ENCODE measurements around the genes EFCAB10, CDHR3 and PRKAR2B.

GRCh38 chr7:105042909-105043146, 28.8 kb downstream of the KMT2E start:
- PRO-cap, 6 experiments = no peak in any of the 6 experiments
- RAMPAGE, long total RNA, 2 experiments = no peak in any of the 2 experiments

DNA sequence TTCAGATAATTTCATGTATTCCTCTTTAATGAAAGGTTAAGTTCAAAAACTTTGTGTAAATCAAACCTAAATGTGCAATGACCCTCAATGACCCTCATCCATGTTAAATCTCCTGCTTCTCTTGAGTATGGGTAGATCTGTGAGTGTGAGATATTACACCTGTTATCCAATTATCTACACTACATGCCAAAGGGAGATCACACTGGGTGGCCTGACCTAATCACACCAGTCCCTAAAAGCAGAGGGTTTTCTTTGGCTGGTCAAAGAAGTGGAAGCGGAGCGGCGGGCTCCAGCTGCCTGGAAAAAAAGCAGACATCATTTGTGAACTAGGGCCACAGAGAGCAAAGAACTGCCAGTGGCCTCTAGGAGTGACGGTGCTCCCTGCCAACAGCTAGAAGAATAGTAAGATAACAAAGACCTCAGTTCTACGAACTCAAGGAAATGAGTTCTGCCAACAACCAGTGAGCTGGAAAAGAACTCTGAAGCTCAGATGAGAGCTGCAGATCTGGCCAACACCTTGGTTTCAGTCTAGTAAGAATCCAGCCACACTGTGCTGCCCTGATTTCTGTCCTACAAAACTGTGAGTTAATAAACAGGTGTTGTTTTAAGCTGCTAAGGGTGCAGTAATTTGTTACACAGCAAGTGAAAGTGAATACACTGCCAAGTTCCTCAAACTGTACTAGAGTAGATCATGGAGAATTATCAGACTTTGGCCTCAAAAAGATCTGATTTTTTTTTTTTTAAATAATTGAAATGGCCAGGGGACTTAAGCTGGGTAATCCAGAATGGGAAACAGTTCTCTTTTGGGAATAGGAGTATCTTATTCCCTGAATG, 178.0 kb downstream of the SRPK2 start:
- PRO-cap, 6 experiments = no peak in any of the 6 experiments
- RAMPAGE, long total RNA, 2 experiments = no peak in any of the 2 experiments
- RRBS = no CpG with 5 or more reads among the region's 5 CpGs

DNA sequence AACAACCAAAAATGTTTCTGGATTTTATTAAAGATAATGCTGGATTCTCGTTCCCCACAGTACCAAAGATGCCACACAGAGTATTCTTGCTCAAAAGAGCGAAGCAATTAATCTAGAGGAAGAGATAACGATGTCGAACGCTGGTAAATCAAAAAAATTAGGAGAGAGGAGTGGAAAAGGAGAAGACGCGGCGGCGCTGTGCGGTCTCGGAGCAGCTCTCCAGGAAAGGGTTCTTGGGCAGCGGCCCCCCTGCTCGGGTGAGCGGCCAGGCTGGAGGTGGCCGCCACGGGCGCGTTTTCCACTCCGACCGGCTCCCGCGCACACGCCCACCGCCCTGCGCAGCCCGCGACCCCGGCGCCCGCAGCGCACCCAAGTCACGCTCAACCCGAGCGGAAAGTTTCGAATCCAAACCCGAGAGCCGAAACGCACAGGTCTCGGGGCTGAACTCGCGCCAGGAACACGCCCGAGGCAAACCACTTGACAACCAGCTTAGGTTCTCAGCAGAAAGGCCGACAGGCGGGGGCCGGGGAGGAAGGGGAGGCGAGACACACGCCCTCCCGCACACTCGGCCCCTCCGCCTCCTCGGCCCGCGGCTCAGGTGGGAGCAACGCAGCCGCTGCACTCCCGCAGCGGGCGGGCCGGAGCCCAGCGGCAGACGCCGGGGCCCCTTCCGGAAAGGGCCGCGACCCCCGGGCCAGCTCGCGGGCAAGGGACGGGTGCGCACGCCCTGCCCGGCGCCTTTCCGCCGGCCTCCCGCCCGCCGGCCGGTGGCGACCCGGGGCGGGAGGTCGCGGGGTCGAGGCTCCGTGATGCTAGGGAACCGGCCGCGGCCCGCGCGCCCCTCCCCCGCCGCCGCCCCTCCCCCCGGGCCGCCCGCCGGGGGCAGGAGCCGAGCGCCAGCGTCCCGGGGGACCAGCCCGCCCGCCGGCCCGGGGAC, 825 bp downstream of the SRPK2 start:
- PRO-cap, 6 experiments = no peak in any of the 6 experiments
- RAMPAGE, long total RNA, 2 experiments = no peak in any of the 2 experiments
- RRBS = 2% methylated on average over 40 of the region's 108 CpGs

DNA sequence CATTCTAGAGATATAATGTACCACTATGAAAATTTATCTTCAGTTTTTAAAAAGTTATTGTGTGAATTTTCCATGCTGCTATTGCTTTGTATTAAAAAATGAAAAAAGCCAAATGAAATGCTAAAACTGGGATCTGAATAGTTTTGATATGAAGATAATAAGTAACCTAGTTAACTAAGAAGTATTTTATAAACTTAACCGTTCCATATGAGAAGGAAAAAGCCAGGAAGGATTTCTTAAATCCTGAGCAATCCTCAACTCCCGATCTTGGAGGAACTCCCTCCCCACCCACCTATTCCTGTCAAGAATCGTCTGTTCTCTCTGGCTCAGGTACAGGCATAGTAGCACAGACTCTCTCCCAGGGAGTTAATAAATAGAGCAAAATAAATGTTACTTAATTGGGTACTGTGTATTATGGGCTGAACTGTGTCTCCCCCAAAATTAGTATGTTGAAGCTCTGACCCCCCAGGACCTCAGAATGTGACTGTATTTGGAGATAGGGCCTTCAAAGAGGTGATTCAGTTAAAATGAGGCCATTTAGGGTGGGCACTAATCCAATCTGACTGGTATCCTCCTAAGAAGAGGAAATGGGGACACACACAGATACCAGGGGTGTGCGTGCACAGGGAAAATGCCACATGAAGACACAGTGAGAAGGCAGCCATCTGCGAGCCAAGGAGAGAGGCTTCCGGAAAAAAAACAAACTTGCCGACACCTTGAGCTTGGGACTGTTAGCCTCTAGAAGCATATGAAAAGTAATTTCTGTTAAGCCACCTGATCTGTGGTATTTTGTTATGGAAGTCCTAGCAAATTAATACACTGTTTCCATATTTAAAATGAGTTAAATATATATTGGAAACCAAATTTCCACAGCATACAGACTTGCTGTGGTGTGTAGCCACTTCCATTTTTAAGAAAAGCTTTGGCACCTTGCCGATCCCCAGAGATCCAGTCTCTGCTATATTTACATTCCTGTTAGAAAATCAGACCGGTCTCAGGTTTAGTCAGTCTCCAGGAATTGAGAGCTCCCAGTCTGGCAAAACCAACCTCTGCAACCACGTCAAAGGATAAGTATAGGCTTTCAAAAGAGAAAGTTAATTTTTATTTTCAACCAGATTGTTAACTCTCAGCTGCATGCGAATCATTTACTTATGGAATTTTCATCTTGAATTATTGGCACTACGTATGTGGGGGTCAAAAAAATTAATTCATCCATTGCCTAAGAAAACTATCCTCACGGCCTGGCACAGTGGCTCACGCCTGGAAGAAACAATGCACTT, 28.5 kb downstream of the PUS7 start:
- PRO-cap, 6 experiments = no peak in any of the 6 experiments
- RAMPAGE, long total RNA, 2 experiments = no peak in any of the 2 experiments
- RRBS = no CpG with 5 or more reads among the region's 14 CpGs

DNA sequence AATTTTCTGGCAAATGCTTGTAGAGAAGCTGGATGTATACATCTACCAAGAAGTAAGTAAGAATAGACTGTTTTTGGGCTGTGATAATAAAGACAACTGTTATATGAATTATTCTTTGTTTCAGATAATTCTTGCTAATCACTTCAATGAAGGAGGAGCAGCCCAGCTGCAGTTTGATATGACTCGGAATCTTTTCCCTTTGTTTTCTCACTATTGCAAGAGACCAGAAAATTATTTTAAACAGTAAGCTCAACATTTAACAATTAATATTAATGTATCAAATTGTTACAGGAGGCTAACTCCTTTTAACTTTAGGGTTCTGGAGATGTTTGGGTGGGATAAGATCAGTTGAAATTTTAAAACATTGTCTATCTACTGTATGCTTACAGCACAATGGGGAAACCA, 15.9 kb downstream of the EFCAB10 start:
- PRO-cap, 6 experiments = no peak in any of the 6 experiments
- RAMPAGE, long total RNA, 2 experiments = no peak in any of the 2 experiments
- RRBS = no CpG with 5 or more reads among the region's 1 CpG

- PRO-cap, 6 experiments = no peak in any of the 6 experiments
- RAMPAGE, long total RNA, 2 experiments = no peak in any of the 2 experiments
- RRBS = 2% methylated on average over 7 of the region's 36 CpGs
Observed at GRCh38 chr7:105581074-105581830, at the start of gene EFCAB10. Gene EFCAB10 (minus strand): TSS chr7:105581493.

DNA sequence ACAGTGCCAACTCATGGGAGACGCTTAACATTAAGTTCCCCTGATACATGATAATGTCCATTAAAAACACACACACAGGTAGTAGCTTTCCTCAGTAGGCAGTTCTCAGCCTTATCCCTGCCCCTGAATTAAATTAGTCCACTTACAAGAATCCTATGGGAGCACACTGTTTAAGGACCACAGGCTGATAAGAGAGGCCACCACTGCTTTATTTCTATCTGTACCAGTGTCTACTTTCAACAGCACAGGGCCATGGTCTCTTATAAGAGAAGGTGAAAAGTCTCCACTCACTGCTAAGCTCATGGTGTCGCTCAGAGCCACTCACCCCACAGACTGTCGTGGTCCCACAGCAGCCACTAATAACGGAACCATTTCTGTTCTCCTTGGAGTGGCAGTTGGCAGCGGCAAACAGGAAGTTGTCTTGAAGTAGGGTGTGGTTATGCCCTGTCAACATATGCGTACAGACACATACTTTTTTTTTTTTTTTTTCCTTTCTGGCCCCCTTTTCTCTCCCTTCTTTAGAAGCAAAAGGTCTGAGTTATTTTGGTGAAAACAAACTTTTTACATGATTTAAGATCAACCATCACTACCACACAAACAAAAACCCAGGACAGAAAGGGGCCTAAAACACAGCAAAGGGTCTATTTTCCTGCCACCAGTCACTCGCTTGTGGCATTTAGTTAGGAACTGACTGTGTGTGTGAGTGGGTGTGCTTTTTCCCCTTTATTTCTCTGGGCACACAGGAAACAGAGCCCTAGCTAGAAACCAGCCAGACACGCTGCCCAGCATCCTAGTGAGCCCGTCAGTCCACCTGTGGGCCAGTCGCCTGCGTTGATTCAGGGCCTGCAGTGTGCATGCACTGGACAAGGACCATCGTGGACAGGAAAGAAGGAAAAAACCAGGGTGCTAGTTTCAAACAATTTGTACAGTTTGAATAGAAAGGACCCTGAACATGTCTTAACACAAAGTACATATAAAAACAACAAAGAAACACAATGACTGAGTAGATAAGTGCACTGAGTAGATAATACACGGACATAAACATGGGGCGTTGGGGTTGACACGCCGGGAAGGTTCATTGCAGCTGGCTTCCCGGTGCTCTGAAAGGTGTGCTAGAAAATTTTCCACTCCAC, 96.7 kb upstream of the EFCAB10 start:
- PRO-cap, 6 experiments = peak in 2 of 6 experiments; most common minus-strand start position 335 of the sequence (in 1)
- RAMPAGE, long total RNA, 2 experiments = no peak in any of the 2 experiments
- RRBS = no CpG with 5 or more reads among the region's 17 CpGs

DNA sequence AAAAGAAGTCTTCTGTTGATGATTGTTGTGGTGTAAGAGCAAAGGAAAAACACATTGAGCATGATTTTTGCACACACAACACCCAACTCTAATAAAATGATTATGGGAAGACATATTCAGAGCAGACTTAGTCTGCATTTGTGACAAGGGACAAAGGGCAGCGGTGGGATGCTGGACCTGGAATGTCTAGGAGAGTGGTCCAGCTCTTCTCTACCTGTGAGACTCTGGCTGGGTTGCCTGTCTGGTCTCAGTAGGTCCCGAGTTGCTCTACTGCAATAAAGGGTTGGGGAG, 128.3 kb downstream of the ATXN7L1 start:
- PRO-cap, 6 experiments = no peak in any of the 6 experiments
- RAMPAGE, long total RNA, 2 experiments = no peak in any of the 2 experiments
- RRBS = no CpG with 5 or more reads among the region's 2 CpGs

- PRO-cap, 6 experiments = no peak in any of the 6 experiments
- RAMPAGE, long total RNA, 2 experiments = no peak in any of the 2 experiments
- RRBS = no CpG with 5 or more reads among the region's 6 CpGs
Observed at GRCh38 chr7:105777503-105778249, 98.7 kb downstream of the ATXN7L1 start.

DNA sequence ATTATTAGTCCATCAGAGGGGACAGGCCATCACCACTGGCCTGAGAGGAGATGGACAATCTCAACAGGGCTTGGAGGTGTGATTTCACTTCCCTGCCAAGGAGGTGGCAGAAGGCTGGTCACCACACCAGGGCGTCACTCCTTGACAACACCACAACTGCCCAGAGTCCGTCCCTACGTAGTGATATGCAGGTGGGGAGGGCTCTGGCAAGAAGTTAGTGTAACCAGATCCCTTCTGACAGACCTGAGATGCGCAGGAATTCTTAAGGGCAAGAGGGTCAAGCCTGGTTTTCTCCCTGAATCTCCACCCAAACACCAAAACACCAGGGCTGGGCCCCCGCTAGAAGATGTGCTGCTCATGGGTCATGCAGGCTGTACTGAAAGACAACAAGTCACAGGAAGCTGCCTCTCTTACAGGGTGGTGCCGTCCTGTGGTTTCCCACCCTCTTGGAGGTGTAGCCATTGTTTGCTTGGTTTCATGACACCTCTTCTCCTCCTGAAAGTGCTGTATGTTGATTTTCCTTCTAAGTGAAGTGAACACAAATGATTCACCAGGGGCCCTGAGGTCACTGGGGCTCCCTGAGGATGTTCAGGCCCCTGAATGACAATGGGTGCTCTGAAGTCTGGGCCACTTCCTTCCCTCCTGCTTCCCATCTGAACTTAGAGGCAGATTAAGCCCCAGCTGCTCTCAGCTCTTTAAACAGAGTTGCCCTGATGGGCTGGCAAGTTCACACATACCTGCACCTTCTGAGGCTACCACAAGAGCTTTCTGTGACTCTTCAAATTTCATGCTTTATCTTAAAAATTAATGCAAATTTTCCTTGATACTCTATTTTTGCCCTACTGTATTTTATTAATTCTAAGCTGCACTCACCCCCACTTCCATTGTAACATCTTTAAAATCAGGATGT, 27.0 kb downstream of the ATXN7L1 start:
- PRO-cap, 6 experiments = no peak in any of the 6 experiments
- RAMPAGE, long total RNA, 2 experiments = no peak in any of the 2 experiments
- RRBS = no CpG with 5 or more reads among the region's 6 CpGs

DNA sequence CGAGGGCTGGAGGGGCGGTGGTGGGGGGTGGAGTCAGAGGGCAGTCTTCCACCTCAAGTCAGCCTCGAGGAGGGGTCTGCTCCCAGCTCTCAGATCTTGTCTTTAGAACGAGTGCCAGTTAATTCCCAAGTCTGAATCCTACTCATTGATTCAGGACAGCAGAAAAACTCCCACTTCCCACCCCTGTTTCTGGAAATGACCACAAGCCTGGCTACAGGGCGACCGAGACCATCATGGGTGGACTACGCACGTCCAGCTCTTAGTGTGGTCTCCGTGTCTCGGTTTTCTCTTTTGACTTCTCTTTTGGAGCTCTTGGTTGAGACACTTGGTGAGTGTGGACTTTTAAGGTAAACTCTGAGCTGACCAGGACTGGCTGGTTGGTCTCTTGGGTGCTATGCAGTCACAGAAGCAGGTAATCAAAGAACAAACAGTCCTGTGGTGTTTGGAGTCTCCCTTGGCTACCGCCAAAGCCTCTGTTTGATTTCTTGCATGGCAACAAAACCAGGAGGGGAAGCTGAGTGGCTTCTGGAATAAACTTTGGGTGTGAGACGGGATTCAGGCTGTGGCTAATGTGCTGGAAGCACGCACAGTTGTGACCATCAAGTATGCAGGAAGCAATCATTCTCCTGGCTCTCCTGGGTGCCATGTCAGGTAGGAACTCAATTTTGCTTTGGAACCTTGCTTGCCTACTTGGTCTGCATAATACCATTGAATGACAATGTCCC, at the start of gene CDHR3:
CDHR3 (plus strand) TSS at position 551 of the 725 bp plus-strand sequence.
- PRO-cap, 6 experiments = peak in 1 of 6 experiments; most common plus-strand start position 554 of the sequence (in 1)
- RAMPAGE, long total RNA, 2 experiments = start-site peak on the plus strand in 1 of 2 experiments, centred at position 572 of the sequence, 9 reads per replicate
- RRBS = no CpG with 5 or more reads among the region's 13 CpGs

- PRO-cap, 6 experiments = no peak in any of the 6 experiments
- RAMPAGE, long total RNA, 2 experiments = no peak in any of the 2 experiments
- RRBS = no CpG with 5 or more reads among the region's 6 CpGs
Observed at GRCh38 chr7:106062364-106063083, 49.6 kb downstream of the SYPL1 start.

DNA sequence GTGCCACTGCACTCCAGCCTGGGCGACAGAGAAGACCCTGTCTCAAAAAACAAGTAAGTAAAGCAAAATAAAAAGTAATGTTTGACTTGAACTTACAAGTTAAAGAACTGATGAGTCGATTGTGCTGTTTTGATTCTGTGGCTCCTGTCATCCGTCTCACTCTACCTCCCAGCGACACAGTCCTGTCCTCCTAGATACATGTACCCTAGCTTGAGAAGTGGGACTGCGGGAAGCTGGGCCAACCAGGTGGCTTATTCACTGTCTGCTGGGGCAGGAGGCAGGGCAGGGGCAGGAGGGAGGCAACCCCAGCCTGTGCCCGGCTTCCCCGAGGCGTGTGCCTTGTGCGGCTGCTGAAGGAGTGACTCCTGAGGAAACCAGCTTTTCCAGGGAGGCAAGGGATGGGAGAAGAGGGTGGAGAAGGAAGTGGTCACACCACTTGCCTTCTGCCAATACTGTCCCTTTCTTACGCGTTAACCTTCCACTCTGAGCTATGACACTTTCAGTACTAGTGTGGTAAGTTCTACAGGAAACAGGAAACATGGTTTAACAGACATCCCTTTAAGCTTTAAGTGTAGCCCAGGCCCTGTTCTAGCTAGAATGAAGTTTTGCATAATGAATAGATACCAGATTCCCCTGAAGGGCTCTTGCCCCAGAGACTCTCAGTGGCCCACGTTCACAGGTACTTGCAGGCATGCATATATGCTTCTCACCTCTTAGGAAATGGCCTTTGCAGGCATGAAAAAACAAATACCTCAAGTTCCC, 40.7 kb downstream of the SYPL1 start:
- PRO-cap, 6 experiments = peak in 3 of 6 experiments; most common plus-strand start position 502 of the sequence (in 1); most common minus-strand start position 364 of the sequence (in 3)
- RAMPAGE, long total RNA, 2 experiments = no peak in any of the 2 experiments
- RRBS = no CpG with 5 or more reads among the region's 12 CpGs

GRCh38 chr7:106269675-106270256, 15.0 kb downstream of the NAMPT start:
- PRO-cap, 6 experiments = no peak in any of the 6 experiments
- RAMPAGE, long total RNA, 2 experiments = no peak in any of the 2 experiments
- RRBS = no CpG with 5 or more reads among the region's 6 CpGs

DNA sequence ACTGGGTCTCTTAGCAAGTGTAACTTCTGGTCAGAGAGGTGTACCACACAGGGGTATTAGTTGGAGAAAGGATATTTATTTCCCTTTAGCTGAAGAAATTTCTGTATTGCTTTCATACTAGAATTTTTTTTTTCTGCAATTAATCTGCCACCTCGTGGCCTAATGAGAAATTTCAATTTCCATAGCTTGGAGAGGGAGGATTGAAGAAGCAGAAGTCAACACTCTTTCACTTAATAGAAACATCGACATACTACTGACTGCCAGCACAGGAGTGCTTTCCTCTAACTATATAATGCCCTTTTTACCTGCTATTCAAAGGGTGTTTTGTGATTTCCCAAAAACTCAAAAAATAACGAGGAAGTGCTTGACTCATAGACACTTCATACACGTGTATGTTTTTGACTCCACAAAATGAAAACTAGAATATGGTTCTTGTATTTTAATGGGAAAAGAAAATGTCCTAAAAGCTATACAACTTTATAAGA, 177.7 kb upstream of the NAMPT start:
- PRO-cap, 6 experiments = no peak in any of the 6 experiments
- RAMPAGE, long total RNA, 2 experiments = no peak in any of the 2 experiments
- RRBS = no CpG with 5 or more reads among the region's 4 CpGs

- PRO-cap, 6 experiments = no peak in any of the 6 experiments
- RAMPAGE, long total RNA, 2 experiments = no peak in any of the 2 experiments
- RRBS = no CpG with 5 or more reads among the region's 2 CpGs
Observed at GRCh38 chr7:106718162-106718698, 57.3 kb upstream of the CCDC71L start.

- PRO-cap, 6 experiments = peak in 1 of 6 experiments; most common minus-strand start chr7:106731261 (in 1)
- RAMPAGE, long total RNA, 2 experiments = no peak in any of the 2 experiments
- RRBS = no CpG with 5 or more reads among the region's 4 CpGs
Observed at GRCh38 chr7:106731142-106731514, 70.2 kb upstream of the CCDC71L start.

- PRO-cap, 6 experiments = no peak in any of the 6 experiments
- RAMPAGE, long total RNA, 2 experiments = no peak in any of the 2 experiments
- RRBS = no CpG with 5 or more reads among the region's 2 CpGs
Observed at GRCh38 chr7:106747896-106748211, 86.9 kb upstream of the CCDC71L start.

DNA sequence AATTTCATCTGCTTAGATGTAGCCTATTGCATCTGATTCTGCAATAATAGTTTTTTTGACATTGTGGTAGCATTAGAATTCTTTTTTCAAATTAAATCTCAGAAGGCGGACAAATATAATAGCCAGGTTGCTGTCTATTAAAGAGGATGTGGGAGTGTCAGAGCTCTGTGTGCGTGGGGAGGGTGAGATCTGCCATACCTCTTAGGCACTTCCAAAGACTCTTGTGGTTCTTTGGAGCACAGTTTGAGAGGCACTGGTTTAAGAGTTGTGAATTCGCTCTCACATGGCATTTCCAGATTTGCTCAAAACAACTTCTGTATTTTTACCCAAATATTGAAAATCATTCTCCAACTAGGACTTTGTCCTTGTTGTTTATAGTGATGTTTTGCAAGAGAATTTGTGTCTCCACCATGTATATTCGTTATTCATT, 14.0 kb downstream of the PIK3CG start:
- PRO-cap, 6 experiments = no peak in any of the 6 experiments
- RAMPAGE, long total RNA, 2 experiments = no peak in any of the 2 experiments
- RRBS = no CpG with 5 or more reads among the region's 4 CpGs

DNA sequence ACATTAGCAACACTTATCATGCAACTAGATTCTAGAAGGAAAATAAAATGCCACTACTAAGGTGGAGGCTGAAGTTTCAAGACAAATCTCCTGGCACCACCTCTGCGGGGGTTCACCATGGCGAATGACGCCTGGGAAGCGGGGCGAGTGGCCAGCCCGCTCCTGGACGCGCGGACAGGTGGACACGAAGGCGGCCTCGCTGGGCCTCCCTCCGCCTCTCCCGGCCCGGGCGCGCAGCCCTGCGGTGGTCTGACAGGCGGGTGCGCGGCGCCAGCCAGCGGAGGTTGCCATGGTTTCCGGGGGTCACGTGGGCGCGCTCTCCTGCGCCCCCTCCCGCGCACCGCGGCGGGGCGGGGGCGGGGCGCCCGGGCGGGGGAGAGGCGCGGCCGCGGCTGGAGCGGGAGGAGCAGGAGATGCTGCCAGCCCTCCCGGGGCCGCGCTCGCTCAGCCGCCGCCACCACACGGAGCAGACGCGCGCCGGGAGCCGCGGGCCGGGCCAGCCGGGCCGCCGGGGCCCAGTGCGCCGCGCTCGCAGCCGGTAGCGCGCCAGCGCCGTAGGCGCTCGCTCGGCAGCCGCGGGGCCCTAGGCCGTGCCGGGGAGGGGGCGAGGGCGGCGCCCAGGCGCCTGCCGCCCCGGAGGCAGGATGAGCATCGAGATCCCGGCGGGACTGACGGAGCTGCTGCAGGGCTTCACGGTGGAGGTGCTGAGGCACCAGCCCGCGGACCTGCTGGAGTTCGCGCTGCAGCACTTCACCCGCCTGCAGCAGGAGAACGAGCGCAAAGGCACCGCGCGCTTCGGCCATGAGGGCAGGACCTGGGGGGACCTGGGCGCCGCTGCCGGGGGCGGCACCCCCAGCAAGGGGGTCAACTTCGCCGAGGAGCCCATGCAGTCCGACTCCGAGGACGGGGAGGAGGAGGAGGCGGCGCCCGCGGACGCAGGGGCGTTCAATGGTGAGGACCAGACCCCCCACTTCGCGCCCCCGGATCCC, at the start of gene PRKAR2B:
PRKAR2B (plus strand) TSS at position 442 of the 989 bp plus-strand sequence.
- PRO-cap, 6 experiments = peak in 6 of 6 experiments; most common plus-strand start position 469 of the sequence (in 6); most common minus-strand start position 296 of the sequence (in 3)
- RAMPAGE, long total RNA, 2 experiments = no peak in any of the 2 experiments
- RRBS = 1% methylated on average over 58 of the region's 116 CpGs